NCI-H460 (cell line): ENCODE results near the genes FAM180A, MTPN, CREB3L2, AKR1D1 and KIAA1549.

DNA sequence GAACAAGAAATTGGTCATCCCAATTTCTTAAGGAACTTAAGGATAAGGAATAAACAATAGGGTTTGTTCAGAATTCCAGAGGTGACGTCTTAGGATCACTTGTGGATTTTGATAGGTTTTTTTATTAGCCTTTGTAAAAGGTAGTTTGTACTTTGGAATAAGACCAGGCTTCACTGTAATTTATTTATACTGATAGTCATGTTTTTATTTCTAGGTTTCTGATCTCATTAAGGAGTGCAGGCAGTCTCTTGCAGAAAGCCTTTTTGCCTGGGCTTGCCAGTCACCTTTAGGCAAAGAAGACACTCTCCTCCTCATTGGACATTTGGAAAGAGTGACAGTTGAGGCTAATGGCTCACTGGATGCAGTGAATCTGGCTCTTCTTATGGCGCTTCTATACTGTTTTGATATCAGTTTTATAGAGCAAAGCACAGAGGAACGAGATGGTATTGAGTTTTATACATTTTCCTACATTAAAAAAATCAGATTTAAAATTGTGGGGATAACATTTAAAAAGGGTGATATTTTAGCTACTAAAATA, 19.9 kb downstream of the NUP205 start:
RAMPAGE:
- cytosol, long total RNA = no peak
- long total RNA = no peak
- nucleus, long total RNA = no peak

DNA sequence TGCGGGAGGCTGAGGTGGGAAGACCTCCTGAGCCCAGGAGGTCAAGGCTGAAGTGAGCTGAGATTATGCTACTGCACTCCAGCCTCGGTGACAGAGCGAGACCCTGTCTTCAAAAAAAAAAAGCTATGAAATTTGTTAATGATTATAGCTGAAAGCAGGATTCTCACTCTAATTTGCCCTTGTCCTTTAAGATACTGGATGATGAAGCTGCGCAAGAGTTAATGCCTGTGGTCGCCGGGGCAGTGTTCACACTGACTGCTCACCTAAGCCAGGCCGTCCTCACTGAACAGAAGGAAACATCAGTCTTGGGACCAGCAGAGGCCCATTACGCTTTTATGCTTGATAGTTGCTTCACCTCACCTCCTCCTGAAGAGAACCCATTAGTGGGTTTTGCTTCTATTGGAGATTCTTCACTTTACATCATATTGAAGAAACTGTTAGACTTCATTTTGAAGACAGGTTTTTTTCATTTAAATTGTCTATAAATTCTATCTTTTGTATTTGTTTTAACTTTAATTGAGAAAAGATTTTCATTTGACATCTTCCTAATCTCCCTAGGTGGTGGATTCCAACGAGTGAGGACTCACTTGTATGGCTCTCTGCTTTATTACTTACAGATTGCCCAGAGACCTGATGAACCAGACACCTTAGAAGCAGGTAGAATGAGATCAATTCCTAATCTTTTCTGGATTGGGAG, 42.9 kb upstream of the STMP1 start:
RAMPAGE:
- cytosol, long total RNA = no peak
- long total RNA = no peak
- nucleus, long total RNA = no peak

DNA sequence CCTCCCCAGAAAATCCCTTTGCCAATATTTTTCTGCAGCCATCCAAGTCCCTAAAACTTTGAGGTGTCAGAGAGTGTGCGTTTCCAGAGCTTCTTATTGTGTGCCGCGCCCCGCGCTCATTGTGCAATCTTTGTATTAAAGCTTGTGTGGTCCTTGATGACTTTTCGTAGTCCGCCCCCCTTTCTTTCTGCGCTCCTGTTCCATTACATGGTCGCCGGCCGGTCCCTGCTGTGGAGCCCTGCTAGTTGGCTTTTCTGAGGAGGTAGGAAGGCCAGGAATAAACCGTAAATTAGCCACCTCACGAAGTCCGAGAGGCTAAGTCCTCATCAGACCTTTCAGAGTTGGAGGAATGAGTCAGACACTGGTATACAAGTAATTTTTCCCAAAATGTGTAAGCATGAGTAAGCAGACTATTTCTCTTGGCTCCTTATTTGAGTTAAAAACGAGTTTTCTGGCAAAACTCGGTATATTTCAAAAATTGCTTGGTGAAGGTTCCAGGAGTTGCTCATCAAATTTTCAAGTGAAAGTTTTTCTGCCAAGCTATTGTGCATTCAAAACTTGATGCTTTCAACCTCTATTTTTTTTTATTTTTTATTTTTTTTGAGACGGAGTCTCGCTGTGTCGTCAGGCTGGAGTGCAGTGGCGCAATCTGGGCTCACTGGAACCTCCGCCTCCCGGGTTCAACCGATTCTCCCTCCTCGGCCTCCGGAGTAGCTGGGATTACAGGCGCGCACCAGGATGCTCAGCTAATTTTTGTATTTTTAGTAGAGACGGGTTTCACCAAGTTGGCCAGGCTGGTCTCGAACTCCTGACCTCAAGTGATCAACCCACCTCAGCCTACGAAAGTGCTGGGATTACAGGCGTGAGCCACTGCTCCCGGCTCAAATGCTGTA, 694 bp downstream of the STMP1 start:
RAMPAGE:
- cytosol, long total RNA = no peak
- long total RNA = no peak
- nucleus, long total RNA = no peak

DNA sequence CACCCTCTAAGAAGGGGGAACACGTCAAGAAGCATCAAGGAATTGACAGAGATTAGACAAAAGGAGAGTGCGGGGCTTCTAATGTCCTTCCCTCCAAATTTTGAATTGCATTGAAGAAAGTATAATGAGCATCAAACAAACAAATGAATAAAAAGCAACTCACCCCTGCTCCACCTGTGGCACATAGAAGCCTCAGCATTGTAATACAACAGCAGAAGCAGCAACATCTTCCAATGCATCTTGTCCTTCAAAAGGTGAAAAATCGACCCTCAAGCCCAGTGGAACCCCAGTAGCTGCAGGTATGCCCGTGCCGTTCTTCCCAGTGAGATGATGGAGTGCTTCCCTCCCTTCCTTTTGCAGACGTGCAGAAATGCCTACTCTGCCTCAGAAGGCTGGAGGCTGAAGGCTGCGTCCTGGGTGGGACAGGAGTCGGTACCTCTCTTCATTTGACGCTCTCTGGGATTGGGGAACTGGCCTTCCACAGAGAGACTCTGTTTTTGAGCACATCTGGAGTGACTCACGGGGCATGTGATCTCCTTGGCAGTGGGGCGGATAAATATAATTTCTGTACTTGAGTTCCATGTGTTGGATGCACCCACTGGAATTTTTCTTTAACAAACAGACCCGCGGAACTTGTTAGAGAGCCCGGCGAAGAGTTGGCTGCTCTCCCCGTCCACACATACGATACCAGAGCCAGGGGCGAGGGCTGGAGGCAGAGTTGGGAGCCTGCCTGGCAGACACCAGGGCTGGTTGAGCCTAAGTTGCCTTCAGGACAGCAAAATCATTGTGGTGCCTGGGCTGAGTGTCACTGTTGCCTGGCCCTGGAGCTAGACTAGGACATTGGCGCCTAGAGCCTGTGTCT, at the start of gene FAM180A:
Gene FAM180A, minus strand, starts transcription at position 472 of the 862 bp plus-strand sequence.
RAMPAGE:
- cytosol, long total RNA = no peak
- long total RNA = no peak
- nucleus, long total RNA = no peak

DNA sequence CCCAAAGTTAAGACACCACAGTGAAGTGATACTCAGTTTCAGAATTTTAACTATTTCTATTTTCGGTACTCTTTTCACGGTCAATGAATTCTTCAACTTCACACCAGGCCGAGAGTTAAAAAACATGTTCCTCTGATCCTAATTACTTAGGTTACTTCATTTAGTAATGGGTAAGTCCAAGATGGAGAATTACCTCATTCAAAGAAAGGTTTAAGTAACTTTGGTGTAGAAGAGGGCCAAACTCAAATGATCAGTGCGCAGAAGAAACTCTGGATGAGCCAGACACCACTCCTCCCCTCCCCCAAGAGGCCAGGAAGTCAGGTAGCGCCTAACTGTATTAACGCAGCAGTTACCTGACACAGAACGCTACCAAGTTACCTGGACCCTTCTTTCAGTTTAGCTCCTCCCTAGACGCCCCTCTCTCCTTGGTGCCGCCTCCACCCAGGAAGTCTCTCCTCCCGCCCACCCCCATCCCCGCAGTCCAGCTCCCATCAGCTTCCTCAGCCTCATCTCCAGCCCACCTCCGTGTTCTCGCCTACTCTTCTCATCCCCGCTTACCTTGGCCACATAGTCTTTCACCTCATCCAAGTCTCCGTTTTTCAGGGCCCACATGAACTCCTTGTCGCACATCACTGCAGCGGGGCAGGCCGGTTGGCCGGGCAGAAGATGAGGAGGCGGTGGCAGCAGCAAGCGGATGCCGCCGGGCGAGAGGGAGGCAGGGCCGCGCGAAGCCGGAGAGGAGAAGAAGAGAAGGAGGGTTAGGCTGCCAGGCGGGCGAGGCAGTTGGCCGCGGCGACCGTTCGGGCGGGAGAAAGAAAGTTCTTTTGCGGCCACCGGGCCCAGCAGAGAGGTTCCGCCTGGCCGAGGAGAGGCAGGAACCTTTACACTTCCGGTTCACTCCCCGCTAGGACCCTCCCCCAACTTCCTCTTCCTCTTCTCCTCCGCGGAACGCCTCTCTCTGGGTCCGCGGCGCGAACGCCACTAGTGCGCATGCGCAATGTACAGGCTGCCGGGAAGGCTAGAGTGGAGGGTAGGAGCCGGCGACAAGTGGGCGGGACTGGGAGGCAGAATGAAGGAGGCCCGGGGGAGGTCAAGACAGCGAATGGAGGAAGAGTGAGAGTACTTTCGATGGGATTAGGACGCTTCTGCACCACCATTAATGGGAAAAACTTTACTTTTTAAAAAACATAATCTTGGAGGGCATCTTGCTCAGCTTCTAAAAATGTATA, at the start of gene MTPN:
Gene MTPN, minus strand, starts transcription at position 889 of the 1,229 bp plus-strand sequence.
RAMPAGE:
- cytosol, long total RNA = start-site peak on the minus strand centred at position 871 of the sequence, 51 bp wide, 629 and 449 reads in 2 replicates
- long total RNA = start-site peak on the minus strand centred at position 868 of the sequence, 19 bp wide, 44 and 74 reads in 2 replicates
- nucleus, long total RNA = start-site peak on the minus strand centred at position 860 of the sequence, 28 bp wide, 178 and 47 reads in 2 replicates

RAMPAGE:
- cytosol, long total RNA = no peak
- long total RNA = no peak
- nucleus, long total RNA = no peak
Measured at GRCh38 chr7:136405956-136406696, 429.0 kb upstream of the MTPN start.

RAMPAGE:
- cytosol, long total RNA = no peak
- long total RNA = no peak
- nucleus, long total RNA = no peak
Measured at GRCh38 chr7:137435401-137435770, 91.9 kb upstream of the PTN start.

DNA sequence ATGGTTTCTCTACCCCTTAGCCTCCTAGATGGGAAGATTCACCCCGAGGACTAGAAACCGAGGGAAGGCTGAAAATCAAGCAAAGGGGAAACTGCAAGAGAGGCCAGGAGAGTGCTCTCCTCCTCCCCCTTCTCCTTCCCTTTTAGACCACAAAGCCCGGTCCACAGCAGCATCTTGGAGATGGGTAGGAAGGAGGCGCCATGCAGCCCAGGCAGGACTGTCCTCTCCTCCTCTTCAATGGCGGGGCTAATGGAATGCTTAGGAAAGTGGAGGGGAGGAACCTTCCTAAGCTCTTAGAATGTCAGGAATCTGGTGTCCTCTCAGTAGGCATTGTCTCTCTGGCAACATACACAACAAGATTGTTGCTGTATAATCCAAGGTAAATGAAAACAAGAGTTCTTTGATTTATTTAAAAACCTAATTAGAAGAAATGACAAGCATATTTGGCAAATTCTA, 185.2 kb downstream of the DGKI start:
RAMPAGE:
- cytosol, long total RNA = no peak
- long total RNA = no peak
- nucleus, long total RNA = no peak

GRCh38 chr7:137871669-137872274, 25.0 kb upstream of the DGKI start:
RAMPAGE:
- cytosol, long total RNA = no peak
- long total RNA = no peak
- nucleus, long total RNA = no peak

DNA sequence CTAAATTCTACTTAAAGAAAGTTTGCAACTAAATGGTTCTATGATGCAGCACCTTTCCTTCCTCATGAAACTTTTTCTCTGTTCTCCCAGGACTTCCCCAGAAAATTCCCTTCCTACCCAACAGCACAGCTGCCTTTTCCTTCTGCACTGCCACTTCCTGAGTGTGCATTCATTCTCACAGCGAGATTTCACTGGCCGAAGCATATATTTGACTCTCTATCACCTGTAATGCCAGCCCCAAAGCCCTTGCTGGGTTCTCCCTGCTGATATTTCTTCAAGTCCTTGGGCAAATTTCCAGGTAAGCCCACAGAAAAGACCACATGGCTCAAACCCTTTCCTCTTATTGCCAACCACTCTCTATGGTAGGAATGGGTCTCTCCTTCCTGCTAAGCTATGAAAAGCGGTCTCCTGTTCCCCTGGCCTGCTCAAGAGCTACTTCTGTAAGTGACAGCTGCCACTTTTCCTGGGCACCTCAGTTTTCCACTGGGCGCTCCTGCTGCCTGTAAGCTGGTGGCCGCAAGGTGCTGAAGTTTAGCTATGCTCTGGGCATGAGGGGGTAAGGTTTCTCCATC, 41.6 kb upstream of the DGKI start:
RAMPAGE:
- cytosol, long total RNA = no peak
- long total RNA = no peak
- nucleus, long total RNA = no peak

RAMPAGE:
- cytosol, long total RNA = no peak
- long total RNA = no peak
- nucleus, long total RNA = no peak
Measured at GRCh38 chr7:137905613-137906152, 58.9 kb upstream of the DGKI start.

DNA sequence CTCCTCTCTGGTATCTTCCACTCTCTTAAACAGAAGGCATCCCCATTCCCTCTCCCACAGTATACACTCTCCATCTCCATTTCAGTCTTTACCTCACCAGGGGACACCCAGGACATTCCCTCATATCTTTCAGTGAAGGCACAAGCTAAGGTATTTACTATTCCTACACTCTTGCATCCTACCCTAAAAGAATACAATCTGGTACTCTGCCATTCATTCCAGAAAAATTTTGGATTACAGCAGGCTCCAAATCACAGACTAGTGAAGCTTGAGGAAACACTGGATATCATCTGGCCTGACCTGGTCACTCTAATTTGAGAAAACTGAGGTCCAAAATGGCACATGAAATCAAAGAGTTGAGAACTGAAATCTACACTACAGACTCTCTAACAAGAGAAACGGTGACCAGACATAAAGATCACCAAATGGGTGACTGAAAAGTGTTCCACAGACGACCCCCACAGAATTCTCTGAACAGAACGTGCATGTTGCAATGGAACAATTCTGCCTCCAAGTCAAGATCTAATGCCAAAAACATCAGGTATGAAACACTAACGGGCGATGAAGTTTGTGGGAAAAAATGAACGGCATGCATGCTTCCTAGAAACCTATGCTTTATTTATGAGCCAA, 61.6 kb downstream of the CREB3L2 start:
RAMPAGE:
- cytosol, long total RNA = no peak
- long total RNA = no peak
- nucleus, long total RNA = no peak

RAMPAGE:
- cytosol, long total RNA = no peak
- long total RNA = no peak
- nucleus, long total RNA = no peak
Measured at GRCh38 chr7:137988931-137989479, 12.9 kb downstream of the CREB3L2 start.

GRCh38 chr7:138001213-138002220, at the start of gene CREB3L2:
Gene CREB3L2 (minus strand): TSS chr7:138002086.
RAMPAGE:
- cytosol, long total RNA = start-site peak on the minus strand at chr7:138002049-138002120, 134 and 118 reads in 2 replicates
- long total RNA = no peak
- nucleus, long total RNA = start-site peak on the minus strand at chr7:138002053-138002104, 256 and 68 reads in 2 replicates

DNA sequence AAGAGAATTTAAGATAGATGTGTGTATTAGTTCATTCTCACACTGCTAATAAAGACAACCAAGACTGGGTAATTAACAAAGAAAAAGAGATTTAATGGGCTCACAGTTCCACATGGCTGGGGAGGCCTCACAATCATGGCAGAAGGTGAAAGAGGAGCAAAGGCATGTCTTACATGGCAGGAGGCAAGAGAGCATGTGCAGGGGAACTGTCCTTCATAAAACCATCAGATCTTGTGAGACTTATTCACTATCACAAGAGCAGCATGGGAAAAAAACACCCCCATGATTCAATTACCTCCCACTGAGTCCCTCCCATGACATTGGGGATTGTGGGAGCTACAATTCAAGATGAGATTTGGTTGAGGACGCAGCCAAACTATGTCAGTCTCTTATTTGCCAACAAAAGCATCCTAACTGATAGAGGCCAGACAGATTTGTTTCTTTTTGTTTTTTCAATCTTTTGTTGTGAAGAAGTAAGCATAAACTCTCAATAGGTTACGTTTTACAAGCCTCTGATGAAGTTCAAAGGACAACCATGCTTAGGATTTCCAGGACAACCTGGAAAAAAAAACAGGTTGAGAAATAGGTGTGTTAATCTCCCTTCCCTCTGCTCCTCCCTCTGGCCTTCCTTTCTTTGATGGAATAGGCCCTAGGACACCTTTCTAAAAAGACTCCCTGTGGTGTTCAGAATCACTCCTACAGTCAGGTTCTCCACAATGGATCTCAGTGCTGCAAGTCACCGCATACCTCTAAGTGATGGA, at the start of gene AKR1D1:
Gene AKR1D1, plus strand, starts transcription at position 657 of the 761 bp plus-strand sequence.
RAMPAGE:
- cytosol, long total RNA = no peak
- long total RNA = no peak
- nucleus, long total RNA = no peak

GRCh38 chr7:138459533-138460009, 488 bp upstream of the TRIM24 start:
RAMPAGE:
- cytosol, long total RNA = no peak
- long total RNA = no peak
- nucleus, long total RNA = no peak

DNA sequence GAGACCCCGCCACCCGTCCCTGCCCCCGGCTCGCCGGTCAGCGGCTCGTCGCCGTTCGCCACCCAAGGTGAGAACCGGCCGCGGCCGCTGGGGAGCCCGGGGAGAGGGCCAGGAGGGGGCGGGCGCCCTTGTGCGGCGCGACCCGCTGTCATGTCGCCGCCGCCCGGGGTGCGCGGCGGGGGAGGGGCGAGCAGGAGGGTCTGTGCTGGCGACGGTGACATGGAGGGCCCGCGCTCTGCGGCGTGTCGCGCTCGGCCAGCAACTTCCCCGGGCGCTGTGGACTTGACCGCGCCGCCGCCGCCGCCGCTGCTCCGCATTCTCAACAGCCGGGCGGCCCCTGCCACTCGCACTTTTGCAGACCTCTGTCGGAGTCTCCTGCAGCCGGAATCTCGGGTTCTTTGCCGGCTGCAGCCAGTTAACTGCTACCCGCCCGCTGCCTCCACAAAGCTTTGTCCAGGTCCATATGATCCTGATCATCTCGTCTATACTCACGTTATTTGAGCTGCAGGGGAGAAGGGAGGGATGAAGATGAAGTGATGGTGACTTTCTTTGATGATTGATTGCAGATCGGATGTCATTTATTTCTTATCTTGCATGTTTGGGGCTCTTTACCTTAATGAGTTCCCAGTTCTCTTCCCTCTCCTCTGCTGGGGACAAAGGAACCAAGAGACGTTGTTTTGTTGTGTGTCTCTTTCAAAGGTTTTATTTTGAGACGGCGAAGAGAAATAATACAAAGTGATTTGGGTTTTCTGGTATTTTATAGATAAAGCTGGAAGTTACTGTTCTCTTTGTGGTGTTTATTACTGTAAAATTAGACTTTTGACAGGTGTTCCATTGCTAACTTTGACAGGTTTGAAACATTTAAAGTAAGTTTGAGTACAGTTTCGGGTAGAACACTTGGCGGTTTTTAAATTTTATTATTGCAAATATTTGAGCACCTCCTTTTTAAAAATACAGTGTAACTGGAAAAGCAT, 1.1 kb downstream of the TRIM24 start:
RAMPAGE:
- cytosol, long total RNA = no peak
- long total RNA = no peak
- nucleus, long total RNA = no peak

DNA sequence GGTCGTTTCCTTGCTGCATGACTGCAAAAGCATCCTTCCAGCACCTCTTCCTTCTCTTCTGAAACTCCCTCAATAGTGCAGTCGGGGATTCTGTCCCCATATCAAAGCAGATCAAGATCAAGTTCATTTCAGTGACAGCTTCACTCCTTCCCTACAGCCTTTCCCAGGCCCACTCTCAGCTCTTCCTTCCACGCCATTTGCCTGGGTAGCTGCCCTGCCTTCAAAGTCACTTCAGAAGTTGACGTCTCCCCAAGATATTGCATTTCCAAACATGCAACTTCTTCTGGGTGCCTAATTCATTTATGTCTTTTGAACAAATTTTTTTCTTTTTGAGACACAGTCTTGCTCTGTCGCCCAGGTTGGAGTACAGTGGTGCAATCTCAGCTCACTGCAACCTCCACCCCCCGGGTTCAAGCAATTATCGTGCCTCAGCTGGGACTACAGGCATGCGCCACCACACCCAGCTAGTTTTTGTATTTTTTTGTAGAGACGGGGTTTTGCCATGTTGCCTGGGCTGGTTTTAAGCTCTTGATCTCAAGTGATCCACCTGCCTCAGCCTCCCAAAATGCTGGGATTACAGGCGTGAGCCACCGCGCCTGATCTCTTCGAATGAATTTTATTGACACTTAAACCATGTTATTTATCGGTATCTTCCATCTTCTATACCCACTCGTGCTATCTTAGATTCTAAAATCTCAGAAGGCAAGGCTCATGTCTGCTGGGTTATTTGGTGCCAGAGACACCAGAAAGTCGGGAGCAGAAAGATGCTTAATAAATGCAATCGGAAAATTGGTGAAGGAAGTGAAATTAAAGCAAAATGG, 36.1 kb upstream of the ATP6V0A4 start:
RAMPAGE:
- cytosol, long total RNA = no peak
- long total RNA = no peak
- nucleus, long total RNA = no peak

GRCh38 chr7:138935306-138935777, 45.8 kb downstream of the KIAA1549 start:
RAMPAGE:
- cytosol, long total RNA = no peak
- long total RNA = no peak
- nucleus, long total RNA = no peak

RAMPAGE:
- cytosol, long total RNA = no peak
- long total RNA = no peak
- nucleus, long total RNA = no peak
Measured at GRCh38 chr7:138980762-138981793, at the start of gene KIAA1549. Gene KIAA1549 (minus strand): TSS chr7:138981389.